OVCAR3 (cell line): ENCODE measurements around the gene PDE3B.

GRCh38 chr11:12971895-12972403, 37.2 kb upstream of the RASSF10 start:
- RRBS, result no CpG with 5 or more reads among the region's 3 CpGs

DNA sequence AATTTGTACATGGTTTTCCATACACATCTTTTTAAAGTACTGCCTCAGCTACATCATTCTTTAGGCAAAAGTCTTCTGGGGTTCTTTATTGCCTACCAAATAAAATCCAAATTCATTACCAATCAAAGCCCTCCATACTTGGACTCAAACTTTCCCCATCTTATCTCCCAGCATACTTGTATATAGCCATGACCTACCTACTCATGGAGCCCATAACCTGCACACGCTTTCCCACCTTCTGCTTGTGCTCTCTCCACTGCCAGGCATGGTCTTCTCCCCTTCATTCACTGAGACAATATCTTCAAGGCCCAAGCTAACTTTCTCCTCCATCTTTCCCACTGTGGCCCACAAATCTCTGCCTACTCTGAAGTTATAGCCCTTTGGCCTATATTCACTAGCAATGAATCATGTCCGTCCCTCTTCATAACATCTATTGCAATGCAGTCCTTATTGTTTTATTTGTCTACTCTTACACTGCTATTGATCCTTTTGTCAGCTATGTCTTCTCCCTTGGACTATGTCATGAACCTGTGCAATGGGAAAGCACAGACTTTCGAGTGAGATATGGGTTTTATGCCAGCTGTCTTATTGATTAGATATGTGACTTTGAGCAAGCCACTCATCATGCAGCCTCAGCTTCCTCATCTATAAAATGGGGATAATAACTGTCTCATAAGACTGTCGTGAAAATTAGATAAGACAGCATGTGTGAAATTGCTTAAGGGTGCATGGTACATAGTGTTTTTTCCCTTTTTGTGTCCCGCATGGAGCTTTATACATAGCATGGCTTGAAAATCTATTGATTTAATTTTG, 32.2 kb upstream of the RASSF10 start:
- RRBS, result no CpG with 5 or more reads among the region's 5 CpGs

GRCh38 chr11:13051331-13051738, 42.2 kb downstream of the RASSF10 start:
- RRBS, result no CpG with 5 or more reads among the region's 3 CpGs

DNA sequence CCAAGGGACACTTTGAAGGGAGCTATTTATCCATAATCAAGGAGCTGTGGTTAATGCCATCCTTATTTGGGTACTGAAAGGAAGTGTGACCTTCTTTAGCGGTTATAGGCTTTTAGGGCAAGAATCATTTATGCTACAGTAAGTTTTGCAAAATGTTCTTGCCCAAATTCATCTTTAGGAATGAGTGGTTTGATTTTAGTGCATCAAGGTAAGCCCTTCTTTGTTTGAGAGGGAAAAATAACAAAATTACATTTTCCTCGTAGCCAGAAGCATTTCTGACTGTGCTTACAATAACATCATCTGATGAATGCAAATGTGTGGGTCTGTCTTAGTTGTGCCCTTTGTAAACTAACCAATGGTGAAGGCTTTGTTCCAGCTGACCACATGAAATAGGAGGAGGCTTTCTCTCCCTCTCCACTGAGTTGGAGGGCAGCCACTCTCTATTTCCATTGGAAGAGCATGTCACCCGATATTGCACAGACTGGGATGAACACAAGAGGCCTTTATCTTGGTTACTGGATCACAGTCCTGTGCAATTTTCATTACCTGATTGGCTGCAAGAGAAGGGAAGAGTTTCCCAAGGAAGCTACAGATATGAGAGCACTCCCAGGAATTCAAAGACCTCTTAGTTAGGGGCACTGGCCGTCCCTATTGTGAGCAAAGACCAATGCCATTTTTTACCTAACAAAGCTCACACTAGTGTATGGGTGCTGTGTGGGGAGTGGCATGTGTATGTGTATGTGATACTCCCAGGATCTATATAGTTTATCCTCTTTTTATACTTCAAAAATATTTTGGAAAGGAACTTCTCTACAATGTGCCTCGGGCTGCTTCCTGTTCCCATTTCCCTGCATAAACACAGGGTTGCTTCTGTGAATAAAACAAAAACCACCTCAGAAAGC, 126.2 kb downstream of the RASSF10 start:
- RRBS, result no CpG with 5 or more reads among the region's 5 CpGs

DNA sequence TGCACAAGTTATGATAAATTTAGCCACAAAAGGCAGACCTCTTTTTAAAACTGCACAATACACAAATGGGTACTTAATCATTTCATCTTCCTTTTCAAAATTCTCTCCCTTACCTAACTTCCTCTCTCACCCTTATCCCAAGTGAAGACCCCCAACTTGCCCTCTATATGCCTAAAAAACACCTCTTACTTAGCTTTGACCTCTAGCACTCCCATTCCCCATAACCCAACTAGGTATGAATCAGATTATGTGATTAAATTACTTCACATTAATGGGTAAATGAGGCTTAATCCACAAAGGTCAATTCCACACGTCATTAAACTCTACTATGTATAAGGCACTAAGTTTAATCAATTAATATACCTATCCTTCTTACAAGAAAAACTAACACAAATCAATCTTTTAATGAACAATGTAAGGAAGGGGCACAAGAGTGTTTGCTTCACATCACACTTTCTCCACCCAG, 2.8 kb downstream of the BTBD10 start:
- RRBS, result no CpG with 5 or more reads among the region's 1 CpG

DNA sequence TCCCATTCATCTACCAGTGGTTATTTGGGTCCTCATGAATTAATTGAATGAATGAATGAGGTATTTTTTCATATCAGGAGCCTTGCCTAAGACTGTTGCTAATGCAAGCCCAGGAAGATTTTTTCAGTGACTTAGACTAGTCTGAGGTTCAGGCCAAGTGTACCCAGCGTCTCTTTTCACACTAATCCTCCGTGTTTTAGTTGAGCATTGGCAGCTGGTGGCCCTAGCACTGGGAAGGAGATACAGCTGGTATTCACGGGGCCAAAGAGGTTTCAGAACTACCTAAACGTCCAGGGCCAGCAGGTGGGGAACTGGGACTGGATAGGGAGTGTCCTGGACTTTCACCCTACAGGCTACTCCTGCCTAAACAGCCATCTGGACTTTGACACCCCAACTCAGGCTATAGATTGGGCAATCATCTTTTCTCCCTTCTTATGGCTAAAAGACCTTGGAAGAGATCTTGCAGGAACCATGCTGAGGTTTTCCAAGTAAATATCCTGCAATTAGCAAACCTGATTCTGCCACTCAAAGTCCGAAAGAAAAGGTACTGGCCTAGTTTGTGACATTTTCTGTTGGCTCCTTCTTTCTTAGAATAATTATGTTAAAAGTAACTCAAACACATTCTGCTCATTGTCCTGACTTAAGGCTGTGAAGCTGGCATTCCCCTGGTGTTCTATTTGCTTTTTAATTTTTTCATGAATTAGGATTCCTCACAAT, 2.8 kb downstream of the SPON1 start:
- RRBS, result no CpG with 5 or more reads among the region's 5 CpGs

- RRBS, result no CpG with 5 or more reads among the region's 5 CpGs
Measured at GRCh38 chr11:14191227-14192023, 167.6 kb downstream of the RRAS2 start.

DNA sequence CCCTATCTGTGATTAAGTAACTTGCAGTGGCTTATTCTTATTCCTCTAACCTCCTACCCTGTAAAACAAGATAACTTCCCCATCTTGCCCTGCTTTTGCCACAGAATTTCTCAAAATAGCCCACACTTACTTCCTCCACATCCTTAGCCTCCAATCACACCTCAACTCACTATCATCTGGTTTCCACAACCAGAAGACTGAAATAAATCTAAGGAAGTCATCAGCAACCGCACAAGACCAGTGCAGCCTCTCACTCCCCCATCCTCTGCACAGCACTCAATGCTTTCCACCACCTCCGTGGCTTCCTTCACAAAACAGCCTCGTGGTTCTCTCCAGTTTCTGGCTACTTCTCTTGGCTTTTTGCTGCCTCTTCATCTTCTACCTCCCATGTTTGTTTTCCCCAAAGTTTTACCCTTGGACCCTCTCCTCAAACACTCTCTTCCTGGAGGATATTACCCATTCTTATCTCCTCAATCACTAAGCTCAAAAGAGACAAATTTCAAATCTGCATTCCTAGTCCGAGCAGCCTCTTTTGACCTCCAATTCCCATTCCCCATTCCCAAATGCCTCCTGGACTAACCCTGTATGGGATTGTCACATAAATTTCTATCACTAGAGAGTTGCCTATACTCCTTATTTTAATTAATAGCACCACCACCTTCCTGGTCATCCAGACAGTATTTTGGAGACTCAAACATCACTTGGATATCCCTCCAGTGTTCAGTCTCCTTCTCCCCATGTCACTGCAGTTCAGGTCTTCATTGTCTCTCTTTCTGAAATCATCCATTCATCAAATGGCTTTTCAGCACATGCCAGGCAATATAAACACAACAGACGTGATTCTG, 87.5 kb downstream of the RRAS2 start:
- RRBS, result no CpG with 5 or more reads among the region's 5 CpGs

DNA sequence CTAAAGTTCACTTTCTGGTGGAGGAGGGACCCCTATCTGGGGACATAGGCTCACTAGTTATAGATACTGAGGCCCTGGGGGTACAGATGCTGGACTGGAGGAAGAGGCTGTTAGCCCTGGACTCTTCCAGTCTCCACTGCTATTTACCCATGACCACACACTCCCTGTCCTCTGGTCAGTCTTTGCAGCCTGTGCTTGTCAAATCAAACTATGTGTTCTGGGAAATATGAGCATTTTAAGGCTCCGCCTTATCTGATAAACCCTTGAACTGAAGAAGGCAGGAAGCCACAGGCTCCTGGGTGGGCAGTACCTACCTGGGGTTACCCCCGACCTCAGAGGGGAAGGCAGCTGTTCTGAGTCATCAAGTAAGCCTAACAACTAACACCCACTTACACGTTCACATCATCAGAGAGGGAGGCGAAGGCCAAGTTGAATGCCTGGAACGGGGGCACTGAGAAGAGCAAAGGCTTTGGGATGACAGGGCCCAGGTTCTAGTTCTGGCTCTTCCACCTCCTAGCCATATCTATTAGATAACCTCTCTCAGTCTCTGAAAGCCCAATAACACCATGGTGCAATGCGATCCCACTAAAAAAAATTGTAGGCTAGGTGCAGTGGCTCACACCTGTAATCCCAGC, 56.2 kb upstream of the RRAS2 start:
- RRBS, result no CpG with 5 or more reads among the region's 6 CpGs

DNA sequence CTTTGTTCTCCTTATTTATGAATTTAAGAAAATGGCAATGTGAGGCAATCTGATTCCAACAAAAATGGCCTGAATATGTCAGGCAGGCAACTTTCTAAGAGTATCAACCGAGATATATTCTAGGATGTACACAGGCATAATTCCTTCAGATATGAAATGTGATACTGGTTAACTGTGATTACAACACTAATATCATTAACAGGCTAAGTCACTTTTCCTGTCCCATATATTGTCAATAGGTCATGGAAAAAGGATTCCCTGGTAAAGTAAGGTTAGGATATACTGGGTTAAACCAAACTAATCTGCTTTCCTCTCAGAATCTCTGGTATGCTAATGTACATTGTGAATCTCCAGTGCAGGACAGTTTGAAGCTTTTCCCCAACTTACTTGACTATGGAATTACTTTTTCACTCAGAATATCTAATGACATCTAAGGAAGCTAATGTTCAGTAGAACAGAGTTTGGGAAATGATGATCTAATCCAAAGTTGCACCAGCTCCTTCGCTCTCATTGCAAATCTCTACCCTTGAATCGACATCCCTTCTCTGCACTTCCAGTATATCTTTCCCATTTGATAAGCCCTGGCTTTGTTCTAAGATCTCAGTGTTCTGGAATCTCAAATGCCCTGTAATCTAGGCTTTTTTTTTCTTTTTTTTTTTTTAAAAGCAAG, 43.9 kb downstream of the COPB1 start:
- RRBS, result no CpG with 5 or more reads among the region's 3 CpGs

DNA sequence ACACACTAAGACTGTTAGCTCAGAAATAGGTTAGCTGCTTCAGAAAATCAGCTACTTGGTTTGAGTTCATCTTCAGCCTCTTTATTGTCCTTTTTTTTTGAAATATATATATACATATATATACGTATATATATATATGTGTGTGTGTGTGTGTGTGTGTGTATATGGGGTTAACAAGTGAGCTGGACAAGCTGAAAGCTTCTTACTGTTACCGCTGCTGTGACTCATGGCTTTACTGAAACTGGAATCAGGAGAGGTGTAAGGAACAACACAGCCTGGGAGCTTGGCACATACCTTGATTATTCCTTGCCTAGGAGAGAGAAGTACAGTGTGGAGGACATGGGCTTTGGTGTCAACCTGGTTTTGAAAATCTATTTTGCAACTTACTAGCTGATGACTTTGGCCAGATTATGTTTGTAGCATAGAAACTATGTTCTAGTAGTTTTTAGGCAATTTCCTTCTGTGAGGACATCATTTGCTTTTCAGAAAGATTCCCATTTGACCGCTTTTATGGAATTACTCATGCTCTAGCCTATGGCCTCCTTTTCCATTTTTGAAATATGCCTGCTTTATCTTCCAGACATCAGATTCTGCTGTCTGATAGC, 25.9 kb upstream of the PDE3B start:
- RRBS, result no CpG with 5 or more reads among the region's 3 CpGs

DNA sequence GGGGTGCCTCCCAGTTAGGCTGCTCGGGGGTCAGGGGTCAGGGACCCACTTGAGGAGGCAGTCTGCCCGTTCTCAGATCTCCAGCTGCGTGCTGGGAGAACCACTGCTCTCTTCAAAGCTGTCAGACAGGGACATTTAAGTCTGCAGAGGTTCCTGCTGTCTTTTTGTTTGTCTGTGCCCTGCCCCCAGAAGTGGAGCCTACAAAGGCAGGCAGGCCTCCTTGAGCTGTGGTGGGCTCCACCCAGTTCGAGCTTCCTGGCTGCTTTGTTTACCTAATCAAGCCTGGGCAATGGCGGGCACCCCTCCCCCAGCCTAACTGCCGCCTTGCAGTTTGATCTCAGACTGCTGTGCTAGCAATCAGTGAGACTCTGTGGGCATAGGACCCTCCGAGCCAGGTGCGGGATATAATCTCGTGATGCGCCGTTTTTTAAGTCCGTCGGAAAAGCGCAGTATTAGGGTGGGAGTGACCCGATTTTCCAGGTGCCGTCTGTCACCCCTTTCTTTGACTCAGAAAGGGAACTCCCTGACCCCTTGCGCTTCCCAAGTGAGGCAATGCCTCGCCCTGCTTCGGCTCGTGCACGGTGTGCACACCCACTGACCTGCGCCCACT, 10.1 kb upstream of the PDE3B start:
- RRBS, result no CpG with 5 or more reads among the region's 22 CpGs

DNA sequence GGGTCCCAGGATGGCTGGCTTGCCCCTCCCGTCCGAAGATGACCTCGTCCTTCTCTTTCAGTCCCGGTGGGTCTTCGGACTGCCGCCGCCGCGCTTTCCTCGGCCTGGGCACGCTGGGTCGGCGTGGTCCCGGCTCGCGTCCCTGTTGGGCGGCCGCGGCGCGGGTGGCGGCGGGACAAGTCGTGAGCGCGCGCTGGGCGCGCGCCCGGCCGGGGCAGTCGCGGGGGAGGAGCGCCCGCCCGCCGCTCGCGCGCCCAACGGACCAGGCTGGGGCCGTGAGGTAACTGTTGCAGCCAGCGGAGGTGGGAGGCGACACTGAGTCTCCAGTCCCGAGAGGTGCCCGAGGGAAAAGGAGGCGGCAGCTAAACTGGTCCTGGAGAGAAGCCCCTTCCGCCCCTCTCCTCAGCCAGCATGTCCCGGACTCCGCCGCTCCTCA, at the start of gene PDE3B:
Gene PDE3B, plus strand, starts transcription at position 326 of the 436 bp plus-strand sequence.
- RRBS, result 4% methylated on average over 29 of the region's 52 CpGs

DNA sequence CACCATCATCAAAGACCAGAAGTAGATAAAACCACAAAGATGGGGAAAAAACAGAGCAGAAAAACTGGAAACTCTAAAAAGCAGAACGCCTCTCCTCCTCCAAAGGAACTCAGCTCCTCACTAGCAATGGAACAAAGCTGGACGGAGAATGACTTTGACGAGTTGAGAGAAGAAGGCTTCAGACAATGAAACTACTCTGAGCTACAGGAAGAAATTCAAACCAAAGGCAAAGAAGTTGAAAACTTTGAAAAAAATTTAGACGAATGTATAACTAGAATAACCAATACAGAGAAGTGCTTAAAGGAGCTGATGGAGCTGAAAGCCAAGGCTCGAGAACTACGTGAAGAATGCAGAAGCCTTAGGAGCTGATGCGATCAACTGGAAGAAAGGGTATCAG, 18.7 kb downstream of the PDE3B start:
- RRBS, result no CpG with 5 or more reads among the region's 7 CpGs

- RRBS, result 58% methylated on average over 7 of the region's 35 CpGs
Measured at GRCh38 chr11:14904501-14905183, 12.6 kb upstream of the CYP2R1 start.

GRCh38 chr11:15073694-15074428, 468 bp downstream of the CALCB start:
- RRBS, result 5% methylated on average over 15 of the region's 48 CpGs

GRCh38 chr11:15074429-15075403, 1.3 kb downstream of the CALCB start:
- RRBS, result no CpG with 5 or more reads among the region's 23 CpGs

- RRBS, result no CpG with 5 or more reads among the region's 5 CpGs
Measured at GRCh38 chr11:15470962-15471477, 356.3 kb downstream of the INSC start.

- RRBS, result no CpG with 5 or more reads among the region's 11 CpGs
Measured at GRCh38 chr11:15561695-15562095, 447.0 kb downstream of the INSC start.

DNA sequence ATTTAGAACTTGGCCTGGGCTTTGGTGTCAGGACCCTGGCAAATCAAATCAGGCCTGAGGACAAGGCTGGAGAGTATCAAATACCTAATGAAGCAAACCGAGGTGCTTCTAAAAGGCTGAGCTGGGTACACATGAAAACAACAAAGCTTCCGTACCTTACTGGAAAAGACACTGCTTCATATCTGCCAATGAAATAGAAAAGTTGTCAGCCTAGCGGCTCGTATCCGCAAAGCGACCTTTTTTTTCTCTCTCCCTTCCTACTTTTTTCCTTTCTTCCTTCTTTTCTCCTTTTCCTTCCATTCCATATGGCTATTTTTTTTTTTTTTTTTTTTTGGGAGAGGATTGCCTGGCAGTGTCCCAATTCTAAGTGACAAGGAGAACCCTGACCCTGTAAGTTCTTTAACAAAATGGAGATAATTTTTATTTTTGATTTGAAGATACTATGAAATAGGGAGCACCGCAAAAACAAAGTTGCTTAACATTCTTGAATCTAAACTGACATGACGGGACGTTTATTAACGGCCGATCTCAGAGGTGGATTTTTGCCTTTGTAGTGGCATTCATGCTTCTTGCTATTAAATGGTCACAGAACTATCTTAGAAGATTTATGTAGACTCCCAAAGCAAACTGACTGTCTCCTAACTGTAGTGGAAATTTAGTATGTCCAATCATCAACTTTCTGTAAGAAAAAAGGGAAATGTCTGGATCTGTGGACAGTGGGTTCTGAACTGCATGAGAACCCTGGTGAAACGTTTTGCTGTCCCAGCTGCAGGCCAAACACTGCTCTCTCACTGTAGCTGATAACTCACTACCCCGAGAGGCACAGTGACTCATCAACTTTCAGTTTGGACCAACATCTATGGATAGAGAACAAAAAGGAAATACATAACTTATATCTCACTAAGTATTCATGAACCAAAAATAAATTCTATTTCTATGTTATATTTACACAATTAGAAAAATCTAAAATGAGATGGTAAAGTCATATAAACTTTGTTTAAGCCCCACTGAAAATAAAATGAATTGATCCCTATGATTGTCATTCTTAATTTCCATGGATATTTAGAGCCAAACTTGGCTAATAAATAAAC, 387.2 kb downstream of the SOX6 start:
- RRBS, result no CpG with 5 or more reads among the region's 13 CpGs